ENCODE results near the genes CTTN and IL18BP.

DNA sequence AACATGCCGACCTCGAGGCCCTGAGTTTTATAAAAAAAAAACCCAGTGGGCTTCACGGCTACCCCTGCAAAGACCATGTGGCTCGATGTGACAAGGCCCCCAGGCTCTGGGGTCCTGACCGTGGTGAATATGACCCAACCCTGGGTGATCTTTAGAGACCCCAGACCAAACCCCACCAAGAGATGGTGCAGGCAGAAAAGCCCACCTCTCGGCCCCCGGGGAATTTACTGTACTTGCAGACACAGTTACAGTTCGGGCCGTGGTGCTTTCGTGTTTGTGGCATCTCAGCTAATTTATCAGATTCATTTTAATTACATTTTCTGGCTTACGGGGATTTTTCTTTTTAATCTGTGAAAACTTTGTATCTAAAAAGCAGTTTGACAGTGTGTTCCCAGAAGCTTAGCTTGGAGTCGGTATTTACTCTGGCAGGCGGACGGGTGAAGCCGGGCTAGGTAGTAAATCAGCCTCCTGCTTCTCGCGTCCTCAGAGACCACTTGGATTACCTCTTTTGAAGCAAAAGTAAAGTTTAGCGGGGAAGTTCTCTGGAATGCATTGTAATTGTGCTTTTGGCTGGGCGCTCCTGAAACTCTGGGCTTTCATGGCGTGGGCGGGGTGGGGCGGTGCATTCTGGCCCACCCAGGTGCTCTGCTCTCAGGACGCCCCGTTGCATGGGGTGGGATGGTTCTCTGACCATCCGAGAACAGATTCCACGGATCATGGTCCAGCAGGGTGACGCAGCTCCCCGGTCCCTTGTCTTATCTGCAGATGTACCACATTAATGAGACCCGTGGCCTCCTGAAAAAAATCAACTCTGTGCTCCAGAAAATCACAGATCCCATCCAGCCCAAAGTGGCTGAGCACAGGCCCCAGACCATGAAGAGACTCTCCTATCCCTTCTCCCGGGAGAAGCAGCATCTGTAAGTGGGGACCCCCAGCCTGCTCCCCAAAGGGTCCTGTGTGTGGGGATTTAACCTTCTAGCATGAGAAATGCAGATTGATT lies 25.4 kb downstream of the ANO1 start:
- RRBS = no CpG with 5 or more reads among the region's 30 CpGs

- RRBS = no CpG with 5 or more reads among the region's 18 CpGs
Observed at GRCh38 chr11:70128349-70129015, 50.4 kb downstream of the ANO1 start.

GRCh38 chr11:70160864-70161421 lies 42.2 kb upstream of the FADD start:
- RRBS = no CpG with 5 or more reads among the region's 17 CpGs

- RRBS = 96% methylated on average over 4 of the region's 18 CpGs
Observed at GRCh38 chr11:70161454-70162120, 41.5 kb upstream of the FADD start.

GRCh38 chr11:70188419-70188954 lies 14.6 kb upstream of the FADD start:
- RRBS = no CpG with 5 or more reads among the region's 9 CpGs

- RRBS = no CpG with 5 or more reads among the region's 10 CpGs
Observed at GRCh38 chr11:70331905-70332310, 61.4 kb downstream of the PPFIA1 start.

GRCh38 chr11:70341541-70341989 lies 56.8 kb upstream of the CTTN start:
- RRBS = no CpG with 5 or more reads among the region's 9 CpGs

DNA sequence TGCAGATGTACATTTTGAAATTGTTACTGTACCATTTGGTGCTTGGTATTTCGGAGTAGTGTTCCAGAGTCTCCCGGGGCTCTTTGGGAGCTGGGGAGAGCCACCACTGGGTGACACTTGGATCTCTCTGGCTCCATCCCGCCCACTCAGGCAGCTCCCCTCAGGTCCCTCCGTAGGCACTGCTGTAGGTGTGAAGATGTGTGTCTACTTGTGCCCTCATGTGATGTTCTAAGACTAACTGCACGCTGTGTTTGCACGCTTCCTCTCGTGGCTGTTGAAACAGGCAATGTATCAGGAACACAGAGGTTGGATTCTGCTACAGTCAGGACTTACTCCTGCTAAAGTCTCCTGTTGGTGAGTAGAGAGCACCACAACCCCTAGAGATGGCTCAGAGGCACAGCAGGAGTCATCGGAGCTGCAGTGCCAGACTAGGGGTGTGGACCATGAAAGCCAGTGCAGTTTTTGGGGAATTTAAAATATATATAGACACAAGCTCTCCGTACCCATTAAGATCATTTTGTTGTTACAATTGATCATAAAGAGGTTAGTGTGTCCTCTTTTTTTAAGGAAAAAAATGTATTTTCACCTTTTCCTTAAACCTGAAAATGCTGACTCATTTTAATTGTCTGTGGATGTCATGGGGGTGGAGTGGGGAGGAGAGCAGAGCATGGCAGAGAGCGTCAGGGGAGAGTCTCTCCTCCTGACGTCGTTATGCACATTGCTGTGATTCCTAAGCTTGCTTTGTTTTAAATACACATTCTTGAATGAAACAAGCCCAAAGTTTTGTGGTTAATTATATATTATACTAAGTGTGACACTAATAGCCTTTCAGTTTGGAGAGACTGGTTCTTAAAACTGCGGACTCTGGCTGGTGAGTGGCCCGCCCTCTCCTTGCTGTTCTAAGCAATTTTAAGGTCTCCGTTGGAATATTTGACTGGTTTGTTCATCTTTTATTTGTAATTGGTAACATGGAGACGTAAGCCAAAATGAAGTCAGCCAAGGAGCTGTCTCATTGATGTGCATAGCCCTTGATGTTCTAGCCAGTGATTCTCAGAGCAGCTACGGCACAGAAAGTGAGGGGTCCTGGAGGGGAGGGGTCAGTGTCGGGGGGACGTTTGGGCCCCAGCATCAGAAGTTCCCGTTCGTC lies 16.2 kb upstream of the CTTN start:
- RRBS = no CpG with 5 or more reads among the region's 21 CpGs

DNA sequence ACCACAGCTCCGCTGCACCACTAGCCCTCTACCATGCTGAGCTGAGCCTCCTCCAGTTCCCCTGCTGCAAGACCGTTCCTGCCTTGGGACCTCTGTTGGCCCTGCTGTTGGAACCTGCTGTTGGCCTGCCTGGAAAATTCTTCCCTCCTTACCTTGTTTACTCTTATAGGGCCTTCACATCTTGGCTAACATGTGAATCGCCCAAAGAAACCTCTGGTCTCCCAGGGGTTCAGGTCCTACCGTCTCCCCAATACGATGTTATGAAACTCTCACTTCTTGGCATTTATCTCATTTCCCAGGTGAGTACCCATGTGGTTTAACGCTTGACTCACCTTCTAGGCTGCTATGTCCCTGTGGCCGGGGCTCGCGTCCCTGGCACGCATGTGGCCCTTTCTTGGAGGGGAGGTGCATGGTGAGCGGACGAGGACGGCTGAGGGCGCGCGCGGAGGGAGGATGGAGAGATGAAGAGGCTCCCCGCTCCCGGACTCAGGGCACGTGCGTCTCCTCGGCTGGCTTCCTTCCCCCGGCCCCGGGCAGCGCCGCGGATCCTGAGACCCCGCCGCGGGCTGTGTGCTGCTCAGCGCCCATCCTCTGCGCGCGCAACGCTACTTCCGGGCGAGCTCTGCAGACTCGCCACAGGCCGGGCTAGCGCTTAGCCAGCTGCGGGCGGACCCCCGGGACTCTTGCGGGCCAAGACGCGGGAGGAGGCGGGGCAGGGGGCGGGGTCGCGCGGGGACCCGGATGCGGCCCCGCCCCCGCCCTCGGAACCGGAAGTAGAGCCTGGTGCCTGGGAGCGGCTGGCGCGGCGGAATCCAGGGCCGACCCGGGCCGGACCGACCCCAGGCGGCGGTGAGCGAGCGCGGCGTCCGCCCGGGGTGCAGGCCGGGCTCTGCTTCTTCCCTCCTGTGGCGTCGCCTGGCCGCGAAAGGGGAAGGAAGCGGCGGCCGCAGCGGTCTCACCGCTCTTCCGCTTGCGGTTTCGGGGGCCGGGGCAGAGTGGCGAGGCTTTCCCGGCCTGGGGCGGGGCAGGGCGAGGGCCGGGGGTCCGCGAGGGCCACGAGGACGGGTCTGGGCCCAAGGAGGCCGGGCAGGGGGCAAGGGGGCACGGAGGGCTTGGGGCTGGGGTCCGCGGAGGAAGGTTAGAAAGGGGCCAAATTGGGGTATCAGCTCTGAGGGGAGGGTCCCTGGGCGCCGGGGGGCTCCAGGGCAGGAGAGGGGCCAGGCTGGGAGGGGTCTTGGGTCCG lies at the start of gene CTTN:
CTTN (plus strand) TSS at position 764 of the 1,243 bp plus-strand sequence.
- RRBS = 5% methylated on average over 64 of the region's 103 CpGs

- RRBS = 93% methylated on average over 18 of the region's 52 CpGs
Observed at GRCh38 chr11:70486730-70487485, 88.6 kb downstream of the CTTN start.

GRCh38 chr11:70568437-70568938 lies 170.2 kb downstream of the CTTN start:
- RRBS = no CpG with 5 or more reads among the region's 13 CpGs

- RRBS = no CpG with 5 or more reads among the region's 15 CpGs
Observed at GRCh38 chr11:70712331-70712932, 314.1 kb downstream of the CTTN start.

- RRBS = no CpG with 5 or more reads among the region's 1 CpG
Observed at GRCh38 chr11:71292412-71292807, 40.0 kb upstream of the SHANK2 start.

DNA sequence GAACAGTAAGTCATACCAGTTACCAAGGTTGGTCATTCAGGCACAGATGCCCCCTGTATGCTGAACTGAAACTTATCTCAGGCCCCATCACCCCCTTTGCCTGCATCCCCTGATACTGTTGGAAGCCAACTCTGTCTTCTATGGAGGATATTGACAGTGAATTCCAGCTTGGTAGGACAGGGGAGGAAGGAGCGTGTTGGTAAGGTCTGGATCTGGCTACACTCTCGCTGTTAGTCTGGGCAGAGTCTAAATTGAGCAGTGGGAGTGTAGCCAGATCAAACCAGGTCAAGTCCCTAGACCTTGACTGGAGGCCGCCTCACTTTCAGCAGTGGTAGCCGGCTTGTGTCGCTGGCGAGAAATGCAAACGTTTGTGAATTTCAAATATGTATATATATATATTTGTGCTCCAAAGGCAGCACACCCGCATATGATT lies 26.8 kb downstream of the DHCR7 start:
- RRBS = 90% methylated on average over 5 of the region's 8 CpGs

DNA sequence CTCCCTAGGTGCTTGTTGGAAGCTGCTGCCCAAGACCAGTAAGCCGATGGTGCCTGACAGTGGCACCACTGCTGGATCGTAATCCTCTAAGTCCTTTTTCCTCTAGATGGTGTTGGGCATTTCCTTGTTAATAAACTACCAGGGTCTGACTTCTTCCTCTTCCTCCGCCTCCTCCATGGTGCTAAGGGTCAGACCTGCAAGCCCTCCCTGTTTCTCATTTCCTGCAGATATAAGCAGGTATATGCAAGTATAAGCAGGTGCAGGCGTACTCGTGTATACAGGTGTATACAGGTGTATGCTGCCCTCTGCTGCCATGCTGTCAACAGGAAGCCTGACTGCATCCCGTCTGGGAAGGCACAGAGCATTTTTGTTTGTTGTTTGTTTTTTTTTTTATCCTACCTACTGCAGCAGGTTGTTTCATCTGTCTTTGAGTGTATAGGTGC lies 1.6 kb downstream of the NADSYN1 start:
- RRBS = no CpG with 5 or more reads among the region's 6 CpGs

DNA sequence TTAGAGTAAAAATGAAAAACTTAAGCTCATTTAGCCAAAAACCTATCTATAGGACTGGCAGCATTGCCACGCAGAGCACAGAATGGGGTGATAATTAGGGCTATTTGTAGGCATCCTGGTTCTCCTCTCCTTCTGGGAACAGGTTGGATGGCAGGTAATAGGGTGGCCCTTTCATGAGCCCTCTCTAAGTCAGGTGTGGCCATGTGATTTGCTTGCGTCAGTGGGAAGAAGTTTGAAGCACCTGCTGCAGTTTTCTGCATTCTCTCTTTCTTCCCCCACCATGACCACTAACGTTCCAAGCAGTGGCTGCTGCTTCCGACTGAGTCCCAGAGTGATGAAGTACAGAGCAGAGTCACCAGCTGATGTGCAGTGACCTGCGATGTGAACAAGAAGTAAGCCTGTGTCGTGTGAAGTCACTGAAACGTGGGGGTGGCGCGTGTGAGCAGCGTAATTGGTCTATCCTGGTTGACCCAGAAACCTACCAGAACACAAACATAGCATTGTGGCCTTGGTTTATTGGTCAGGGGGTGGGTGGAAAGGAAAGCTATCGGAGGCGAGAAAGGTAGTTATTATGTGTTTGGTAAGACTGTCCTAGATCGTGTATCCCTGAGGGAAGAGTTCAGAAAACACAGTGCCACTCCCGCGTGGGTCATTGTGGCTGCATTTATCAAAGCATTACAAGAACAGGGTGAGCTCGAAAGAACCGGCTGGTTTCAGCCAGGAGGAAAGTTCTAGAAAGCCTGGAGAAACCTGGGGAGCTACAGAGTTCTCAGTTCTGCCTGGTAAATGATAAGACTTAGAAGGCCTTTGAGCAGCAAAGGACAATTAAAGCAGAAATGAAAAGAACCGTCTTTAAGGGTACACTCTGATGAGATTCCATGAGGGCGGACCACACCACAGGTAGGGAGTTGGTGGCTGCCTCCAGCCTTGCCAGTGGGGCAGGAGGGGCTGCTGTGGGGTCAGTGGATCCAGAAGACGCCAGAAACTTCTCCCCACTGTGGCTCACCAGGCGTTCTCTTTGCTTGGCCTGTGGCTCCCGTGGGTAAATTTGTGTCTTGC lies 3.6 kb downstream of the KRTAP5-7 start:
- RRBS = no CpG with 5 or more reads among the region's 22 CpGs

DNA sequence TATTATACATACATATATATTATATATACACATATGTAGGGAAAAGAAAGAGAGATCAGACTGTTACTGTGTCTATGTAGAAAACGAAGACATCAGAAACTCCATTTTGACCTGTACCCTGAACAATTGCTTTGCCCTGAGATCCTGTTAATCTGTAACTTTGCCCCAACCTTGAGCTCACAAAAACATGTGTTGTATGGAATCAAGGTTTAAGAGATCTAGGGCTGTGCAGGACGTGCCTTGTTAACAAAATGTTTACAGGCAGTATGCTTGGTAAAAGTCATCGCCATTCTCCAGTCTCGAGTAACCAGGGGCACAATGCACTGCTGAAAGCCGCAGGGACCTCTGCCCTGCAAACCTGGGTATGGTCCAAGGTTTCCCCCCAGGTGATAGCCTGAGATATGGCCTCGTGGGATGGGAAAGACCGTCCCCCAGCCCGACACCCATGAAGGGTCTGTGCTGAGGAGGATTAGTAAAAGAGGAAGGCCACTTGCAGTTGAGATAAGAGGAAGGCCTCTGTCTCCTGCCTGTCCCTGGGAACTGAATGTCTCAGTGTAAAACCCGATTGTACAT lies 3.1 kb upstream of the KRTAP5-8 start:
- RRBS = no CpG with 5 or more reads among the region's 9 CpGs

DNA sequence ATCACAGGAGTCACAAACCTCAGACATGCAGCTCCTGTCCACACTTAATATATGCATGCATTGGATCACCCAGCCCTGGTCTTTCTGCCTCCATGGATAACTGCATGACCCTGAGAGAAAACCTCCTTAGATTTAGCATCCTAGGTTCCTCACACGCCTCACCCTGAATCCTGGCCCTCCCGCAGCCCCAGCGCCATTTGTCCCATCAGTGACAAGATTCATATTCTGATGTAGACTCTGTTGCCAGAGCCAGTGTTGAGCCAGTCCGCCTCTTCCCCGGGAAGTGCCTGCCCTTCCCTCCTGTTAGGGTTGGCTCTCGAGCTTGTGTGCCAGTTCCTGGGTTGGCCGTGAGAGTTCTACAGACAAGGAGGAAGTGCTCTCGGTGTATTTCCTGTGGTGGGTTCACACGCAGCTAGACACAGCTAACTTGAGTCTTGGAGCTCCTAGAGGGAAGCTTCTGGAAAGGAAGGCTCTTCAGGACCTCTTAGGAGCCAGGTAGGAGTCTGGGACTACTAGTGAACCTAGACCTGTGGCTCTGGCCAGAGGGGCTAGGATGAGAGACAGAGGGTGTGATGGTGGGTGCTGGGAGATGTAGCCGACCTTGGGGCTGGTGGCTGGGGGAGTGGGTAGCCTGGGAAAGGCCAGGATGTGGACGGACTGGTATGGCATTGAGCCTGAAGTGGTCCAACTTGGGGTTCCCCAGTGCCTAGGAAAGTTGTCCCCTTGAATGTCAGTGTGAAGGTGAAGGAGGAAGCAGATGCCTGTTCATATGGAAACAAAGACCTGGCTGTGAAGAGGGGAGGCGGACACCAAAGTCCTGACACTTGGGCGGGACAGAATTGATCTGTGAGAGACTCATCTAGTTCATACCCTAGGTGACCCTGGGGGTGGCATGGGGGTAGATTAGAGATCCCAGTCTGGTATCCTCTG lies at the start of gene IL18BP:
IL18BP (plus strand) TSS at position 385 of the 930 bp plus-strand sequence.
- RRBS = no CpG with 5 or more reads among the region's 13 CpGs

DNA sequence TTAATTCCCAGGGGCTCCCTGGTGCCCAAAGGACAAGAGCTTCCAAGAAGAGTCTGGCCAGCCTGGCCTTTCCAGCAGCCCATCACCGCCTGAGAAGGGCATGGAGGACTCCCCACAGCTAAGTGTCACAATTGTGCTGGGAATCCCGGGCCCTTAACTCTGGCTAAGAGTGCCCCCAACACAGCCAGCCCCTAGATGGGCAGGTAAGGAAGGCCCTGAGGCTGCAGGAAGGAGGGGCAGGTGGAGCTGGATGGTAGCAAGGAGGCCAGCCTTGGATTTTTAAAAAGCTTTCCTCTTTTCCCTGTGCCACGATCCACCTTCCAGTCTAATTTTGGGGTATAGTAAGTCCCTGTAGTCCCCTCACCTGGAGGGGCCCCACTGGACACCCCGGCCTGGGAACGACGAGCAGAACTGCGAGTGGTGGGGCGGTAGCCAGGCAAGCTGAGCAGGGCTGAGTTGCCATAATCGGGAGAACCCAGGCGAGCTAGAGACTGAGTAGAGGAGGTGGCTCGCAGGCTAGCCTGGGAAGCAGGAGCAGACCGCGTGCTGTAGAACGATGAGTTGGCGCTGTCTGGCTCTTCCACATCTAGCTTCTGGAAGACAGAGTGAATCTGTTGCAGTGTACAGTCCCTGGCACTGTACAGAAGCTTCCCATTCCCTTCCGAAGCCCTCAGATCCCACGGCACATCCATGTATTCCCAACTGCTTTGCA lies 7.1 kb downstream of the IL18BP start:
- RRBS = no CpG with 5 or more reads among the region's 17 CpGs

Measured in OVCAR3 (cell line).